Glomerular endothelial cell (primary cell): ENCODE data around the gene GPR25.

GRCh38 chr1:200872564-200873219 lies at the start of gene GPR25:
TSS of gene GPR25 (plus strand) at chr1:200872981.
- RAMPAGE, long total RNA = no peak

- RAMPAGE, long total RNA = no peak
Measured at GRCh38 chr1:200891759-200892273, 2.9 kb upstream of the INAVA start.

- RAMPAGE, long total RNA = no peak
Measured at GRCh38 chr1:200895777-200896497, 1.2 kb downstream of the INAVA start.

- RAMPAGE, long total RNA = no peak
Measured at GRCh38 chr1:201002064-201002584, 21.4 kb downstream of the KIF21B start.

DNA sequence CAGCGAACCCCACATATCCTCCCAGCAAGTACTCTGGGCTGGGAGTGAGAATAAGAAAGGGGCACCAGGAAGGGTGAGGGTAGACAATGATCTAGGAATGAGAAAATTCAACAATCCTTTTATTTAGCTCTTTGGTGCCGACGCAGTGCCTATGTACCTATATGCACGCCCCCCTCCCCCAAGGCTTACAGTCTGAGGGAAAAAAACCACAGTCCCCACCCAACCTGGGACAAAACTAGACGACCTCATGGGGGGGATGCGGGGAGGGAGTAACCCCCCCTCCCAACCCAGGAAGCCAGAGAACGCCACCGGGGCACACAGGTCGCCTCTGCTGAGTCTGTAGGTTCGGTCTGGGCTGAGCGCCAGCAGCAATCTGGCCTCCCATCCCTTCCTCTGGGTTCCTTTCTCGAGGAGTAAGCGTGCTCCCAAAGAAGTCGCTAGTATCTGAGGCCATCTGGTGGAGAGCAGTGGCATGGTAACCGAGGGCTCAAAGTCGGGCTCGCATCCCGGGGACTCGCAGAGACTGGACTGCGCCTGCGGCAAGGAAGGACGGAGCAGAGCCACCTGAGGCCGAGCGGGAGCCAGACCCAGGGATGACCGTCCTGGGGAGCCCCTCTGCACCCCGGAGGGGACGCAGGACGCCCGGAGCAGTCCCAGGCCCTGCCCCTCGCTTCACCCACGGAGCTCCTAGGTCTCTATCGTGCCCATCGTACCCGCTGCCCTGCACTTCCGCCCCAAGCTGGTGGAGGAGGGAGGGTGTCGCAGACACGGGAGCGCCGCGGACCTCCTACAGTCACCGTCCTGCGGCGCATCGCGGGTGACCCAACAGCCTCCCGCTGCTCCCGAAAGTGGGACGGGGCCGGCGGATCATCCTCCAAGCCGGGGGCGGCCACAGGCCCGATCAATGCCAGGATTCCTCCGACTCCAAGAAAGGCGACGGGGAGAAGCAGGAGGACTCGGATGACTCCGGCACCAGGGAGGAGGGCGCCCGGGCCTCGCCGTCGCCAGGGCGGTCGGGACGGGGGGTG lies 1.9 kb upstream of the CACNA1S start:
- RAMPAGE, long total RNA = no peak

DNA sequence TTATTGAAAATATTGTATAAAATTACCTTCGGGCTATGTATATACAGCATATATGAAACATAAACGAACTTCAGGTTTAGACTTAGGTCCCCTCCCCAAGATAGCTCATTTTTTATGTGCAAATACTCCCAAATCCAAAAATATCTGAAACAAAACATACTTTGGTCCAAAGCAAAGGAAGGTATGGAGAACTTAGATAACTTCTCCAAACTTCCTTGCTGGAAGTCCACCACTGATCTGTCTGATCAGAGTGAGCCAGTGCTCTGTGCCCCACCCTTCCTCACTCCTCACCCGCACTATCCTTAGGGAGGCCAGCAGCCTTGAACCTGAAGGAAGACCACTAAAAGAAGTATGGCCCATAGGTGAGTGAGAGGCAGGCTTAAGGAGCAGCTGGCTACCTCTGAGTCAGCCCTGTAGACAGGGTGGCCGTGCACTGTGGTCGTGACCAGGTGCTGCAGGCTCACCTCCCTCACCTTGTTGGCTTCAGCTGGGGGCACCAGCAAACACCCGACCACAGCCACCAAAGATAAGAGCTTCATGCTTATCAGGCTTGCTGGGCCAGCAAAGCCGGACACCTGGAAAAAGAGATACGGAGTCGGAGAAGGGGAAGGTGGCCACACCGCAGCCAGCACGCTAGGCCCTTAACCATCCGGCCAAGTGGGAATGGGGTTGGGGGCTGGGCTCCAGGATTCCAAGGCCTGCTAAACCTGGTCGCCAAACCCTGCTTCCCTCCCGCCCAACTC lies 718 bp downstream of the TMEM9 start:
- RAMPAGE, long total RNA = no peak

DNA sequence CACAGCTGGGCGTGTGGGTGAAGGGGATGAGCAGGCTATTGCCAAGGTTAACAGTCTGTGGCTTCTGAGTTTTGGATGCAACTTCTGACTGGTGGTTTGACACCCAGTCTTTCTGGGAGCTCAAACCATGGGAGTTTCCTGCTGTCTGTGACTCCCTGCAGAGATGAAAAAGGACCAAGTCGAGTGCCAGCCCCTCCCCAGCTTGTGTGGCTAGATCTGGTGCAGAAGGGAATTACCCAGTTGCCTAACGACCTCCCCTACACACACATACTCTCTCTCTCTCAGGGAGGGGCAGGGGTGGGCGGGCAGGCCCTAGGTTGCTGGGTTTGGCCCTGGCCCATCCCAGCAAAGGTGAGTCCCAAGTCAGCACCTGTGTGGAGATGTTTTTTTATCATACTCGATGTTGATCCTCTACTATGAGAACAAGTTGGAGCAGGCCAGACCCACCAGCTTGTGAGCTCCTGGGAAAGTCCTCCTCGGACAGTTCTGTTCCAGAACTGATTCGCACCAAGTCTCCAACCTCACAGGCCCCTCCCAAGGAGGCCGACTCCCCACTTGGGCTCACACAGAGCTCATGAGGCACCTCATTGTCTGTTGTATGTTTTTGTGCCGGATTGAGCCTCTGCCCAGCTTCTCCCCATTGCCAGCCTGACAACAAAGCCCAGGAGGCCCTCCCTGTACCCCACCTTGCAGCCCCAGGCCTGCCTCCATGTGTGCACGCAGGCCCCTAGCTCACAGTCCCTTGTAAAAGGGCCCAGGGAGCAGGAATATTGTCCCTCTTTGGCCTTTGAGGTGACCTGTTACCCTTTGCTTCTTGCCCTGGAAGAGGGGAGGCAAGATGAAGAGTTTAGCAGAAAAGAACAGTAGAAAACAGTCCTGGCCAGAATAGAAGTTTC lies 28.4 kb downstream of the PKP1 start:
- RAMPAGE, long total RNA = no peak

GRCh38 chr1:201346246-201347102 lies 31.0 kb downstream of the TNNT2 start:
- RAMPAGE, long total RNA = no peak

DNA sequence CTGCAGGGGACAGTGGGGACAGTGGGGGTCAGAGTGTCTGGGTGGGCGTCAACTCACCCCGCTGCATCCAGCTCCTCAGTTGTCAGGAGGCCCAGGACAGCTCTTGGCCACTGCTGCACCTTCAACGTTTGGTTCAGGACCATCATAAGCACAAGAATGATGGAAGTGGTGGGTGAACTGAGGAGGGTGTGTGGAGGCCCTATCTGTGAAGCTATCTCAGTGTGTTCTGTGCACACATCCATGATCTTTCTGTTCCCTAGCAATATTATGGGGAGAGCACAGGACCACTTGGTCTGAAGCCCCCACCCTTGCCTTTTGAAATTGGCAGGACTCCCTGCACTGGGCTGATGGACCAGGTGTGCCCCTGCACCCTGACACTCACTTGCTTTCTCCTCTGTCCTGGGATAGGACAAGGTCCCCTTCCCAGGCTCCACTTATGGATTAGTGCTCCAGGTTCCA lies 21.6 kb downstream of the TNNT2 start:
- RAMPAGE, long total RNA = no peak

- RAMPAGE, long total RNA = no peak
Measured at GRCh38 chr1:201364948-201365576, 12.4 kb downstream of the TNNT2 start.

GRCh38 chr1:201397644-201398200 lies 1.4 kb downstream of the LAD1 start:
- RAMPAGE, long total RNA = no peak

GRCh38 chr1:201451085-201451536 lies 17.9 kb downstream of the PHLDA3 start:
- RAMPAGE, long total RNA = no peak

DNA sequence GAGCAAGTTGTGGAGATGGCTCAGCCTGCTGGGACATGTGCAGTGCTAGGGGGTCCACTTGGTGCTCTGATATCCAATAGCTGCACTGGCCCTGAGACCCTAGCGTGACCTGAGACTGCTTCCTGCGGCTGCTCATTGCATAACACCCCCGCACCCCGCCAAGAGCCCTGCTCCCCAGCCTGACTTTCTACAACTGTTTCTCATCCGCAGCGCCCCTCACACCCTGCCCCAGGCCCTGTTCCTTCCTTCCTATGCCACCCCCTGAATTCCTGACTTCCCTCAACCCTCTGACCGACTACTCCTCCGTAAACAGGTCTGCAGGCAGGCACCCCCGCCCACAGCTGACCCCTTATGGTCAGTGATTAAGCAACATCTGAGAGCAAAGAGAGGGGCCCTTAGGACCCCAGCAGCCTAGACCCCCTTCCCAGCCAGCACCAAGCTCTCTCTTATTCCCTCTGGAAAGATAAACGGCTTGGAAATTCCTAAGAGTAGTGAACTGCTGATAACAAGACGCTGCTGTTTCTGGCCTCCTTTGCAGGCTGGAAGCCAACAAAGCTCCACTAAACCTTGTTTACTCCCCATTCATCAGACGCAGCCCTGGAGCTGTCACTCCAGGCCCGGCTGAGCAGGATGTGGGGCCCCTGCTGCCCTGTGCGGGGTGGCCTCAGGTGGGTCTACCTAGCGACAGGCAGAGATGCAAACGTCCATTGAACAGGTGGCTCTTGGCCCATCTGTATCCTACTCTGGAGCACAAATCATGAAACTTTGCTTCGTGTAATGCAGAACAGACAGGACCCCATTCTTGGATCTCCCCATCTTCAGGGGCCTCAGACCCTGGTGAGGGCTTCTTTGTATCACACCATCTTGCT lies 12.8 kb downstream of the CSRP1 start:
- RAMPAGE, long total RNA = no peak

GRCh38 chr1:201531337-201531536 lies 7.7 kb upstream of the NAV1 start:
- RAMPAGE, long total RNA = no peak

DNA sequence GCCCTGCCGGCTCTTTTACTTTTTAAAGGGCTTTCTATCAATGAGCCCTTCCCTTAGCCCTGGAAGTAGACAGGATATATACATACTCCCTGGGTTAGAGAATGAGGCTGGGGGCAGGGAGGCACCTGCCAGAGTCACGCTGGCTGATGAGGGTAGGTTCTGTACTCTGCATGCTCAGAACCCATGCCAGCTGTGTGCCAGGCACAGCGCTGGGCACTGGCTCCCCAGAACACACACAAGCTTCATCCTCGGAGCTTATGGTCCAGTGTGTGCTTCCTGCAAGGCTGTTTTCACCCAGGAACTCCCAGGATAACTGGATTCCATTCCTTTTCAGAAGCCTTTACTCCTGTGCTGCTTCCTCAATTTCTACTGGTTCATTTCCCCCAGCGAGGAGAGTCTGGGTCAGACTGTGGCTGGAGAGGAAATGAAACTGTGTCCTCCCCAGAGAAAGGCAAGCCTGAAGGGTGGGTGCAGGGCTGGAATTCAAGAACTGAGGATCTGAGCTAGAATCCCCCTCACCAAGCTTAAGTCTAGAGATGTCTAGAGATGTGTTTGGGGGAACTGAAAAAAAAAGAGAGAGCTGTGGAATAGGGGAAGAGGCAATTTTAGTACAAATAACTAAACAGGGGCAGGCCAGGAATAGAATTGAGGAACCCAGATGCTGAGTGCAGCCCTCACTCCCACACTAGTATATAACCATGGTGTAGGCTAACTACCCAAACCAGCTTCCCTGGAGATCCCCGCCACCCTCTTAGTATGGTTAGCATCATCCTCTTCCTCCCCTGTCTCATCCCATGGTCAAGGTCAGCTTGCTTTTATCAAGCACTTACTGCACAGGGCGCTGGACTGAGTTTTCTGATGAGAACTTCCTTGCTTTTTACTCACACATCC lies 113.3 kb upstream of the IPO9 start:
- RAMPAGE, long total RNA = no peak

- RAMPAGE, long total RNA = no peak
Measured at GRCh38 chr1:201740871-201741166, 88.1 kb upstream of the IPO9 start.

- RAMPAGE, long total RNA = no peak
Measured at GRCh38 chr1:201753617-201754884, 74.9 kb upstream of the IPO9 start.

DNA sequence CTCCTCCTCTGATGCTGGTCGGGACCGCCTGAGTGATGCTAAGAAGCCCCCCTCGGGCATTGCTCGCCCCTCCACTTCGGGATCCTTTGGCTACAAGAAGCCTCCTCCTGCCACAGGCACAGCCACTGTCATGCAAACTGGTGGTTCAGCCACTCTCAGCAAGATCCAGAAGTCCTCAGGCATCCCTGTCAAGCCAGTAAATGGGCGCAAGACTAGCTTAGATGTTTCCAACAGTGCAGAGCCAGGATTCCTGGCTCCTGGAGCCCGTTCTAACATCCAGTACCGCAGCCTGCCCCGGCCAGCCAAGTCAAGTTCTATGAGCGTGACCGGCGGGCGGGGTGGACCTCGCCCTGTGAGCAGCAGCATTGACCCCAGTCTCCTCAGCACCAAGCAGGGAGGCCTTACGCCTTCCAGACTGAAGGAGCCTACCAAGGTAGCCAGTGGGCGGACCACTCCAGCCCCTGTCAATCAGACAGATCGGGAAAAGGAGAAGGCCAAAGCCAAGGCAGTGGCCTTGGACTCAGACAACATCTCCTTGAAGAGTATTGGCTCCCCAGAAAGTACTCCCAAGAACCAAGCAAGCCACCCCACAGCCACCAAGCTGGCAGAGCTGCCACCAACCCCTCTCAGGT lies 46.6 kb upstream of the IPO9 start:
- RAMPAGE, long total RNA = no peak

DNA sequence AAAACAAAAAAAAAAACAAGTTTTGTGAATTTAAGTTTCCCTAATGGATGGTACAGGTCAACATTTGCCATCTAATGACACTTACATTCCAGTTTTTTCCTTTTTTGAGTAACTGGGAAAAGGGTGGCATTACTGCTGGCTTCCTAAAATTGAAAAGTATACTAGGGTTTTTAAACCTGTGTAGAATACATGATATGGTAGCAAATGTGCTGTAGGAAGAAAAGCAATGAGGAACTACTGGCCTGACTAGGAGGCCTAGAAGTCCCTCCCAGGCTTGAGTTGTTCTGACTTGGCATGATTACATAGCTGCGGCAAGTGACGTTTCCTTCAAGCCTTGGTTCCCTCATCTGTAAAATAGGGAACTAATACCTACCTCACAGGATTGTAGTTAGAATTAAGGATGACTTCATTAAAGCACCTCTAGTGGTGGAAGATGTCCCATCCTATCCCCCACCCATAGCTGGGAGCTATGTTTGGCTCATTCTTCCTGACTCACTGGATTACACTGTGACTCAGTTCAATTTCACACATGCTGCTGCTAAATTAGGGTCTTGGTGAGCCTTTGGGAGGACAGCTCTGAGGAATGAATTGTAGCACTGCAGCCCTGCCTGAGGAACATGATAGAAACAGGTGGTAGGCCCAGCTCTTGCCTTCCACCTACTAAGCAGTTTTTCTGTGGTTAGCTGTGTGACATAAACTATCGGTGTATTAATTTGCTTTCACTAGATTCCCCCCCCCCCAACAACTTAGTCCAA lies 6.1 kb upstream of the SHISA4 start:
- RAMPAGE, long total RNA = no peak

GRCh38 chr1:201889356-201889837 lies 699 bp downstream of the SHISA4 start:
- RAMPAGE, long total RNA = no peak